Mammary epithelial cell (primary cell): ENCODE results near the genes PXN and UNC119B.

DNA sequence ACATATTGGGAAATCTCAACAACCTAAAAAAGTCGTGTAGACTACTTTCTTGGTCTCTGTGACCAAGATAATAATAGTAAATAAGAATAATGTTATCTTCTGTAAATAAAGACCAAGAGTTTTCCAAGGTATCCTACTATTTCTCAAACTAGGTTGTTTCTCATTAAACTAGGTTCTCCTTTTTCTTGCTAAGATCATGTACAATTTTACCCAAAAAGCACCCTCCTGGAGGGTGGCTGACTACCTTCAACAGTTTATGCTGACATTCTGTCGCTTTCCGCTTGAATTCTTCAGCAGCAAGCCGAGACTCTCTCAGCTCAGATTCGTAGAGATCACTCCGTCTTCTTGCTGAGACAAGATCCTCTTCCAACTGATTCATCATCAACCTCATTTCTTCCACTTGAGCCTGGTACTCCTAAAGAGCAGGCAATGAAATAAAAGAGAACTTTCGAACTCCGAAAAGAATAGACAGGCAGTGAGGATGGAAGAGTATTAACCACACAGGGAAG, 100.6 kb downstream of the CIT start:
- CAGE, long polyA plus RNA: no peak
- RRBS: no CpG with 5 or more reads among the region's 8 CpGs

GRCh38 chr12:120098831-120099474, 17.6 kb downstream of the RAB35 start:
- CAGE, long polyA plus RNA: no peak
- RRBS: no CpG with 5 or more reads among the region's 33 CpGs

GRCh38 chr12:120101706-120101995, 14.9 kb downstream of the RAB35 start:
- CAGE, long polyA plus RNA: no peak
- RRBS: no CpG with 5 or more reads among the region's 8 CpGs

GRCh38 chr12:120155000-120155527, 38.5 kb upstream of the RAB35 start:
- CAGE, long polyA plus RNA: no peak
- RRBS: no CpG with 5 or more reads among the region's 18 CpGs

- CAGE, long polyA plus RNA: no peak
- RRBS: no CpG with 5 or more reads among the region's 12 CpGs
These were observed 23.4 kb downstream of the PXN start for GRCh38 chr12:120241983-120242759.

DNA sequence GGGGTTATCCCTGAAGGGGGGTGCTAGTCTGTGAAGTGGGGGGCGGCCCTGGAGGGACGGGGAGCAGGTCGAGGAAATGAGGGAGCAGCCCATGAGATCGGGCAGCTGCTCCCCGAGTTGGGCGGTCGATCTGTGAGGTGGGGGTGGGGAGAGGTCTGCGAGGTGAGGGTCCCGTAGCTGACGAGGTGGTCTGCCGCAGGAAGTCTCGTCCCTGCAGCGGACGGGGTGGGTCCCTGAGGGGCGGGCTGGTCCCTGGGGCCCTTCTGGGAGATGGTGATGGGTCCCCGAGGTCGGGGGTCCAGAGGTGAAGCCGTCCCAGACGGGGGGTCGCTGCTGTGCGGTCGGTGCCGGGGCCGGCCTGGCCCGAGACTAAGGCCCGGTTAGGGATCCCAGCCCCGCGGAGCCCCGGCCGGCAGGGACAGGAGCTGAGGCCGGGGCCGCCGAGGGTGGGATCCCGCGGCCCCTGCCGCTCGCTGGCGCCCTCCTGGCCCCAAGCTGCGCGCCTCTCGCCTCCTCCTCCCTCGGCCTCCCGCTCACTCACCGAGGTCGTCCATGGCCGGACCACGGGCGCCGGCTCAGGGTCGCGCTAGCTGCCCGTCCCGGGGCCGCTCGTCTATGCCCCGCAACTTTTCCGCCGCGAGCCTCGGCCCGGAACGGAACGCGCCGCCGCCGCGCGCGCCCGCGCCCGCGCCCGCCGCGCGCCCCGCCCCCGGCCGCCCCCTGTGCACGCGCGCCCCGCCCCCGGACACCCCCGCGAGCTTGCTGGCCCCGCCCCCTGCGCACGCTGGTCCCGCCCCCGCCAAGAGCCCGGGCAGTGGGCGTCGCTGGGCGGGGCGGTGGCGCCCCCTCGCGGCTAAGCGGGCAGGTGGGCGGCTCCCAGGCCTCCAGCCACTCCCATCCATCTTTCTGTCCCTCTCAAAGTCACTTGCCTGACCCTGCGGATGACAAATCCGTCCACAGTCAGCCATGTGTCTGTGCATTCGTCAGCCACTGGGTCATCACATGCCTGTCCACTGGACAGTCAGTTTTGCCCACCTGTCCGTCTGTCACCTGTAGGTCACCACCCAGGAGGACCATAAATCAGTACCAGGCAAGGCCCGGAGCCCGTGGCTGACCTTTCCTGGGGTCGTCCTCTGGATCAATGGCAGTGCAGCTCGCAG, at the start of gene PXN:
TSS of gene PXN (minus strand) at position 655 of the 1,160 bp plus-strand sequence.
- CAGE, long polyA plus RNA: no peak
- RRBS: 1% methylated on average over 37 of the region's 111 CpGs

DNA sequence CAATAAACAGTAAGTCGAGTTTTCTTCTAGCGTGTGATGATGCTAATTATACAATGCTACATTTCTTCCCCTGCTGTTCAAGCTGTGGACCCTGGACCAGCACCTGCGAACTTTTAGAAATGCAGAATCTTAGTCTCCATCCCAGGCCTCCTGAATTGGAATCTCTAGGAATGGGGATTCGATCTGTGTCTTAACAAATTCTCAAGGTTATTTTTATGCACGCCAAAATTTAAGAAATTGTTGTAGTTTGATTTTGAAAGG, 12.2 kb upstream of the SIRT4 start:
- CAGE, long polyA plus RNA: no peak
- RRBS: no CpG with 5 or more reads among the region's 5 CpGs

DNA sequence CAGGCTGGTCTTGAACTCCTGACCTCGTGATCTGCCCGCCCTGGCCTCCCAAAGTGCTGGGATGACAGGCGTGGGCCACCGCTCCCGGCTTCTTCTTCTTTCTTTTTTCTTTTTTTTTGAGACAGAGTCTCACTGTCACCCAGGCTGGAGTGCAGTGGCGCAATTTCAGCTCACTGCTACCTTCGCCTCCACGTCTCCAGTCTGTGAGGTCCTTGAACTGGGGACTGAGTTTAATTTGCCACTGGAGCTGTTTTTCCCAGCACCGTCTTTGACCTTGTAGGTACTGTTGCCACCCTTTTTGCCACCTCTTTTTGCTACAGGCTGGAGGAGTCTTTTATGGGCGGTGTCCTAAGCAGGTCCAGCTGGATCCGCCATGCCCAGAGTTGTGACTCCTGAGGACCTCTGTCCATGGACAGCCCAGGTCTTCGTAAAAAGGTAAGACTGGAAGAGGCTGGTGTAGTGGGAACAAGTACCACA, 11.6 kb upstream of the SIRT4 start:
- CAGE, long polyA plus RNA: no peak
- RRBS: no CpG with 5 or more reads among the region's 12 CpGs

DNA sequence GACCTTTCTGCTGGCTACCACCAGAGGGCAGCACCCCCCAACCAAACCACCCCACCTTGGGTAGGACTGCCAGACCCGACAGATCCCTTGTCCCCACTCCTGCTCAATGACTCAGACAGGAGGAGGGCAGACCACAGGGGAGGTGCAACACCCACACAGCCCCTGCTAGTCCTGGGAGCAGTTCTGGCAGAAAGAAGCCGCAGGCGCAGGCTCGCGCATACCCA, 12.4 kb downstream of the MSI1 start:
- CAGE, long polyA plus RNA: no peak
- RRBS: no CpG with 5 or more reads among the region's 5 CpGs

DNA sequence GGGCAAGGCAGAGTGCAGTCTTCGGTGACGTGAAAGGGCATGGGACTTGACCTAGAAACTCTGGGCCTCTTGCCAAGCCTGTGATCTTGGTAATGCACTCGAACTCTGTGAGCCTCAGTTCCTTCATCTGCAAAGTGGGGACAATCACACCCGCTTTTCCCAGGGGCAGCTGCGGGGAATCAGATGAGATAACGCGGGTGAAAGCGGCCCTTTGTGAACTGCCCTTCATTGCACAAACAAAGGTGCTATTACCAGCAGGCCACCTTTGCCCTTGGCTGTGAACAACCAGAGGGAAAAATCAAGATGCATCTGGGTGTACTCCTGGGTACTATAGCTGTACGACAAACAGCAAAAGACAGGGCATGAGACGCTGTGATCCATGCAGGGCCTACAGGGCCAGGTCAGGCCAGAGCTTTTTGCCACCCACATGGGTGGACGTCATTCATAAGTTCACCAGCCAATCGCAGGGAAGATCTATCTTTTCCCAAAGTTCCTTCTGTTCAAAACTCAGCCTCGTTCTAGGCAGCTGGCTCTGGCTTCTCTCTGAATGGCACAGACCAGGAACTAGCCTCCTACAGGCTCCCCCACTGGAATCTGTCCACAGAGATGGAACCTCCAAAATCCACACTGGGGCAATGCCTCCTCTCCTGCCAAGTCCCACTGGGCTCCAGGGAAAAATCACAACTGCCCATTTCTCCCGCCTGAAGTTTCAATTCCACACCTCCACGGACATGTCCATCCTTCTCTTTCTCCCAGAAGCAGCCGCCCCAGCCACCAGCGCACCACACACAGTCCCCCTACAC, 3.0 kb downstream of the MSI1 start:
- CAGE, long polyA plus RNA: no peak
- RRBS: no CpG with 5 or more reads among the region's 17 CpGs

DNA sequence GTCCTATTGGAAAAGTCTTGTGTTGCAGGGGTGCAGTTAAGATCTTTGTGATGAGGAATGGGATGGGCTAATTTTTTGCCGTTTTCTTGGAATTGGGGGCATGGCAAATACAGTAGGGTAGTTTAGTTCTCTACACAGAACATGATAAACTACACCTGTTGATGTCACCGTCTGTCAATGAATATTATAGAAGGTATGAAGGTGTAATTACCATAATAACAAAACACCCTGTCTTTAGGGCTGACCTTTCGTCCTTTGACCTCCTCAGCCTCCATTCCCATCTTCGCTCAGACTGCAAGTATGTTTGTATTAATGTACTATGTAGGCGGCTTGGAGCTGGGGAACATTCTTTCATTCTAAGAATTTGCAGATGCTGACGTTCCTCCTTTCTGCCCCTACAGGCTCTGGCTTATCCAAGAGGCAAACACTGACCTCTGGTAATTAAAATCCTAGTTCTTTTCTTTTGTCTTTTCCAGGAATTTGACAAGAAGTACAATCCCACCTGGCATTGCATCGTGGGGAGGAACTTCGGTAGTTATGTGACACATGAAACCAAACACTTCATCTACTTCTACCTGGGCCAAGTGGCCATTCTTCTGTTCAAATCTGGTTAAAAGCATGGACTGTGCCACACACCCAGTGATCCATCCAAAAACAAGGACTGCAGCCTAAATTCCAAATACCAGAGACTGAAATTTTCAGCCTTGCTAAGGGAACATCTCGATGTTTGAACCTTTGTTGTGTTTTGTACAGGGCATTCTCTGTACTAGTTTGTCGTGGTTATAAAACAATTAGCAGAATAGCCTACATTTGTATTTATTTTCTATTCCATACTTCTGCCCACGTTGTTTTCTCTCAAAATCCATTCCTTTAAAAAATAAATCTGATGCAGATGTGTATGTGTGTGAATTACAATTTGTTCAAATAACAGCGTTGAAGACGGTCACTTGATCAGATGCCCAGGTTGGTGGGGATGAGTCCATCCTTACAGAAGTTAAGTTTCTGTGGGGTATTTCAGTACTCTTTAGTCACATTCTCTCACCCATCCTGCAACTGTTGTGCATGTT, 2.0 kb downstream of the DYNLL1 start:
- CAGE, long polyA plus RNA: no peak
- RRBS: no CpG with 5 or more reads among the region's 13 CpGs

- CAGE, long polyA plus RNA: no peak
- RRBS: no CpG with 5 or more reads among the region's 2 CpGs
These were observed 5.2 kb downstream of the RNF10 start for GRCh38 chr12:120539370-120539805.

DNA sequence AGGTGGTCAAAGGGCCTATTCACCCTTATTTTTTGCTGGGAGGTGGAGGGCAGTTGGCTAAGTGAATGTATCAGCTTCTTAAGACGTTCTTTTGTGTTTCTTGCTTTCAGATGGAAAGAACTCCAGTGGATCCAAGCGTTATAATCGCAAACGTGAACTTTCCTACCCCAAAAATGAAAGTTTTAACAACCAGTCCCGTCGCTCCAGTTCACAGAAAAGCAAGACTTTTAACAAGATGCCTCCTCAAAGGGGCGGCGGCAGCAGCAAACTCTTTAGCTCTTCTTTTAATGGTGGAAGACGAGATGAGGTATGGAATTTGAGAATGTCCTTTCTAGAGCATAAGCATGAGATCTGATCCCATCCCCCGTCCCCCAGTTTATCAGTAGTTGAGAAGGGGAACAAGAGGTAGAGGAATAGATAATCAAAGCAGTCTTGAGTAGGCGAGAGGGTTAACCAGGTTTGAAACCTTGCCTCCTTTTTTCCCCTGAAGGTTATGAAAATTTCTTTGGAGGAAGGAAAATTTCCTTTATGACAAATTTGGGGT, 12.2 kb downstream of the RNF10 start:
- CAGE, long polyA plus RNA: no peak
- RRBS: no CpG with 5 or more reads among the region's 11 CpGs

DNA sequence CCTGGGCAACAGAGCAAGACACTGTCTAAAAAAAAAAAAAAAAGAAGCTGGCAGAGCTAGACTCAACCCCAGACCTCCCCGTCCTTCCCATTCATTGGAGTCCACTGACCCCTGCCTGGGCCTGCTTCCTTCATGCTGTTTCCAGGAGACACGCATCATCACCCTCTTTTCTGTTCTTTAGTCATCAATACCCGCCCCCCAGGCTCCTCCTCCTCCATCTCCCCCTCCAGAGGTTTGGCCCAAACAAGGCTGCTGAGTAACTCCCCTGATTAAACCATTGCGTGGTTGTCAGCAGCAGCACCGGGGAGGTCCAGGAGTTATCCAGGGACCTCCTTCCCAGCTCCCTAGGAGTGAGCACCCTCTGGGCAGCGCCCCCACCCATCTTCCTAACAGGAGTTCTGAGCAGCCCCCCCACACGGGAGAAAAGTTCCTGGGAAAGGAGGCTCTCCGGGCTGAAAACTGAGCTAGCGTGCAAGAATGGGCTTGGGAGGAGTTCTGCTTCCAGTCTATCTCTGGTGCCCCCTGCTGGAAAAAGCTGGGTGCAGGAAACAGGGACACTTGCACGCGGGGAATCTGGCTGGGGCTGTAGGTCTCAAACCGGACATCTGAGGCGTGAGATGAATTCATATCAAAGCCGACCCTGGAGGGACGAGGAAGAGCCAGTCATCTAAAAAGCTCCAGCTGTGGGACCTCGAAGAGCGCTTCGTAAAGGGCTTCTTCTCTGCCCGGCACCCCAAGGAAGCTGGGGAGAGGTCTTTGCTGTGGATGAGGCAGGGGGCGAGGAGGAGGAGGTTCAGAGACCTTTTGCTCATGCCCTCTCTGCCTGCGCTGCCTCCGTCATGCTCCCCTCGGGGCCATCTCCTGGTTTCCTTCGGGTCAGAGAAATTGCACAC, 8.7 kb downstream of the CABP1 start:
- CAGE, long polyA plus RNA: no peak
- RRBS: no CpG with 5 or more reads among the region's 24 CpGs

DNA sequence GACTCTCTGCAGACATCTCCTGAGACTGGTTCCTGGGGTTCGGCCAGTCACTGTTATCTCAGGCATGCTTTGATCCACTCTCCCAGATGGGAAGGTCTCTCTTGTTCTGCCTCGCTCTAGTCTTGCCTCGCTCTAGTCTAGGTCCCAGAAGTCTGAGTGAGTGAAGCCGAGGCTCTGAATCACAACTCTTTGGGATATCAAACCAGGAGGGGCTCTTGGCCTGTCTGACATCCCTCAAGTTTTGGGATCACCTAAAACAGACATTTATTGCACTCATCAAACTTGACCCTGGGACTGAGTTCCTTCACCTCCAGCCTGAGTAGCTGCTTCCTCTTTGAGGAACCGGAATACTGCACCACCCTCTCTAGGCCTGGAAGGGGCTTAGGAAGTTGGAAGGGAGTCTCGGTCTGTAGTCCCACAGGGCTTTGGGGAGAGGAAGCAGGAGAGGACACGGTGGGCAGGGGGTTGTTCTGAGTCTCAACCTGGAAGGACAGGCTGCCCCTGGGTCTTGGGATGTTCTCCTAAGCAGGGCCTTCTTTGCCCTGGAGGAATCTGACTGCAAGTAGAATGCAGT, 13.6 kb downstream of the CABP1 start:
- CAGE, long polyA plus RNA: no peak
- RRBS: no CpG with 5 or more reads among the region's 7 CpGs

- CAGE, long polyA plus RNA: no peak
- RRBS: no CpG with 5 or more reads among the region's 6 CpGs
These were observed 3.9 kb downstream of the MLEC start for GRCh38 chr12:120690714-120691470.

DNA sequence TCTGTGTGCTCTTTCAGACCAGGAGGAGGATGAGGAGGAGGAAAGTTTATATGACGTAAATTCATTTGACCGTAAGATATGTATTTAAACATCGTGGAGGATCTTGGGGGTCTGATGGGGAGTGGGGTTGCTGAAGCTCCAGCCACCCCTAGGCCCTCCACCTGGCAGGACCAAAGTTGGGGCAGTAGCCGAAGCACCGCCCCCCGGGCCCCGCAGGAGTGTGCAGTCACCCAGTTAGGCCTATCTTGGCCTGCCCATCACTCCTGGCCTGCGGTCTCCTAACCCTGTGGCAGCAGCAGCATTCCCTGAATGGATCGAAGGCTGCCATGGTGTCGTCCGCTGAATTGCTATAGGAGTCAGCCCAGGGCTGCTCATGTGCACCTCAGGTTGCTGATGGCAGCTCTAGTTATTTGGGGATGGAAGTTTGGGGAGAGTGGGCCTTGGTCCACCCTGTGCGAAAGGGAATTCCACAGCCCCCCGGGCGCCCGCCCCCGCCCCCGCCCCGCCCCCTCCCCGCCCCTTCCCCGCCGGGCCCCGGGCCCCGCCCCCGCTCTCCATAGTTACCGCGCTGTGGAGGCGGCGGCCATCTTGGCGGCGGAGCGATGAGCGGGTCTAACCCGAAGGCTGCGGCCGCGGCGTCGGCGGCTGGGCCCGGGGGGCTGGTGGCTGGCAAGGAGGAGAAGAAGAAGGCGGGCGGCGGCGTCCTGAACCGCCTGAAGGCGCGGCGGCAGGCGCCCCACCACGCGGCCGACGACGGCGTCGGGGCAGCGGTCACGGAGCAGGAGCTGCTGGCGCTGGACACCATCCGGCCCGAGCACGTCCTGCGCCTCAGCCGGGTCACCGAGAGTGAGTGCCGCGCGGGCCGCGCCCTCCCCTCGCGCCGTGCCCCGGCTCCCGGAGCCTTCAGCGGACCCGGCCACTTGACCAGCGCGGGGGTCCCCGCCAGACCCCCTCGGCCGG, at the start of gene UNC119B:
TSS of gene UNC119B (plus strand) at position 586 of the 960 bp plus-strand sequence.
- CAGE, long polyA plus RNA: no peak
- RRBS: 1% methylated on average over 15 of the region's 82 CpGs

DNA sequence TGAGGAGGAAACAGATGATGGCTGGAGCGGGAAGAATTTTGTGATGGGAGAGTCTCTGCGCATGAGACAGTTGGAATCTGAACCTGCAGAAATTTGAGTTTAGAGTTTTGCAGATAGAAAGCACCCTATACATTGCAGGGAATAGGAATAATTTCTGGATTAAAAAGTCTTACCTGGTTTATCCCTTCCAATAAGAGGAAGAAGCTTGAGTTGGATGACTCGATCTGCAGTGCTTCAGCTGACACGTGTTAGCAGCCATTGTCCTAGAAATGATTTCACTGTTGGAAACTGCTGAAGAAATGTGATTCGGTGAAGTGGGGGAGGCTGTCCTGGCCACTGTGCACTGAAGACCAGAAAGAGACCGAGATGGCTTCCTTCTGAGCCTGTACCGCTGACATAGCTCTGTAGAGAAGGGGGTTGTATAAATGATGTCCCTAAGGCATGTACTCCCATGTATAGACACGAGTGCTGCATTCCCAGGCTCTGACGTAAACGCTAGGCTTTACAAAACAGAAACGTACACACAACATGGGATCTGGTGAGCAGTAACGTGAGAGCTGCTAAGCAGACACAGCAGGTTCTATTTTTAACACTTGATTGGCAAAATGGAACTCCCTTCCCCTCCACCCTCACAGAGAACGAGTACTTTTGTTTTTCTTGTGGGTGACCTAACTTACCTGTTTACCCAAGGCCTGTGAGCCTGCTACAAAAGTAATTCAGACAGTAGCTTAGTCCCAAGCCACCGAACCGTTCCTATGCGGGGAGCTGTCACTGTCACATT, 35.8 kb downstream of the ACADS start:
- CAGE, long polyA plus RNA: no peak
- RRBS: no CpG with 5 or more reads among the region's 16 CpGs

GRCh38 chr12:120787534-120788798, 62.3 kb downstream of the ACADS start:
- CAGE, long polyA plus RNA: no peak
- RRBS: no CpG with 5 or more reads among the region's 10 CpGs

- CAGE, long polyA plus RNA: no peak
- RRBS: no CpG with 5 or more reads among the region's 12 CpGs
These were observed 16.0 kb upstream of the HNF1A start for GRCh38 chr12:120961907-120963113.